Thoracic aorta (tissue), 1 donor: ENCODE measurements around a stretch of chr12.

- RAMPAGE, long total RNA: no peak
Observed at GRCh38 chr12:20319389-20319857, 48.9 kb upstream of the PDE3A start.

DNA sequence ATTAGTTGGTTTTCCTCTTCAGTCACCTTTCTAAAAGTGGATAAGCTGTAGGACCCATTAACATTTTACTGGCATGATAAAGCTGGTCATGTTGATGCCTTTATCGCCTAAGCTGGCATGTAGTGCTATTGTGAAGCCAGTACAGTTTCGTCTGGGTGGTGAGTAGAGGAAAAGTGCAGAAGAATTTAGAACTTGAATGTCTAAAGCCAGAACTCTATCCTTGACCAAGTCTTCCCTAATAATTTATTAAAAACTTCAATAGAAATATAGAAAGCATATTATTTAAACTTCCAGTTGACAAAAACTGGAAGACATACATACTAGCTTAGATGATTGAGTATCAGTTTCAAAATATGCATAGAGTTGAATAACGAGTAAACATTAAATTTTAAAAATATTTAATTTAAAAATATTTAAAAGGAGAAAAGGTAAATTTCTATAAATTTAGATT is 27.9 kb downstream of the PDE3A start:
- RAMPAGE, long total RNA: no peak

- RAMPAGE, long total RNA: no peak
Observed at GRCh38 chr12:20413179-20413977, 45.0 kb downstream of the PDE3A start.

DNA sequence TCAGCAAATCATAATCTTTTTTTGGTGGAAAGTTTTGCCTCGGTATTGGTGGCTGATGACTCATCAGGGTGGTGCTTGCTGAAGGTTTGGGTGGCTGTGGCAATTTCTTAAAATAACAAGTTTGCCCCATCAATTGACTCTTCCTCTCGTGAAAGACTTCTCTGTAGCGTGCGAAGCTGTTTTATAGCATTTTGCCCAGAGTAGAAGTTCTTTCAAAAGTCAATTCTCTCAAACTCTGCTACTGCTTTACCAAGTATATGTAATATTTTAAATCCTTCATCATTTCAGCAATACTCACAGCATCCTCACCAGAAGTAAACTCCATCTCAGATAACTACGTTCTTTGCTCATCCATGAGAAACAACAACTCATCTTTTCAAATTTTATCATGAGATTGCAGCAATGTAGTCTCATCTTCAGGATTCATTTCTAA is 19.1 kb downstream of the PYROXD1 start:
- RAMPAGE, long total RNA: no peak

GRCh38 chr12:21566191-21566656 is 38.4 kb downstream of the GYS2 start:
- RAMPAGE, long total RNA: no peak

GRCh38 chr12:21656019-21656471 is 1.6 kb downstream of the LDHB start:
- RAMPAGE, long total RNA: no peak

GRCh38 chr12:21771774-21772390 is 2.6 kb downstream of the KCNJ8 start:
- RAMPAGE, long total RNA: no peak

DNA sequence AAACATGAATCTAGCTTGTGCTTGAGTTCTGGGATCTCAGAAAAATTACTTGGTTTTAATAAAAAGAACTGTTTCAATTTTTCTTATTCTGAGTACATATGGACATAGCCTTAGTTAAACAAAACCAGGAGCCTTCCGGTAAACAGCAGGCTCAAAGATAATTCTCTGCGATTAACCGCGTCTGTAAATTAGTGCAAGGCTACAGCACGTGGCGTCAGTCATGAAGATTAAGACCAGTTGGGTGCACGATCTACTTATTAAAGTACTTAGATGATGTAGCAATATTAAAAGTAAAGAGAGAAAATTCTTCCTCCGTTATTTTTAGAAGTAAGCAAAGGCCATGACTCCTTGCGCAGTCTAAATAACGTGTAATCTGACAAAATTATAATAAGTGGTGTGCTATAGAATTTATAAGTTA is 677 bp downstream of the KCNJ8 start:
- RAMPAGE, long total RNA: no peak

- RAMPAGE, long total RNA: no peak
Observed at GRCh38 chr12:21775354-21776021, 982 bp upstream of the KCNJ8 start.

GRCh38 chr12:22054944-22055653 is 9.1 kb downstream of the CMAS start:
- RAMPAGE, long total RNA: no peak

GRCh38 chr12:22082312-22082715 is 36.3 kb downstream of the CMAS start:
- RAMPAGE, long total RNA: no peak

GRCh38 chr12:22624647-22624896 is 399 bp upstream of the ETNK1 start:
- RAMPAGE, long total RNA: no peak

DNA sequence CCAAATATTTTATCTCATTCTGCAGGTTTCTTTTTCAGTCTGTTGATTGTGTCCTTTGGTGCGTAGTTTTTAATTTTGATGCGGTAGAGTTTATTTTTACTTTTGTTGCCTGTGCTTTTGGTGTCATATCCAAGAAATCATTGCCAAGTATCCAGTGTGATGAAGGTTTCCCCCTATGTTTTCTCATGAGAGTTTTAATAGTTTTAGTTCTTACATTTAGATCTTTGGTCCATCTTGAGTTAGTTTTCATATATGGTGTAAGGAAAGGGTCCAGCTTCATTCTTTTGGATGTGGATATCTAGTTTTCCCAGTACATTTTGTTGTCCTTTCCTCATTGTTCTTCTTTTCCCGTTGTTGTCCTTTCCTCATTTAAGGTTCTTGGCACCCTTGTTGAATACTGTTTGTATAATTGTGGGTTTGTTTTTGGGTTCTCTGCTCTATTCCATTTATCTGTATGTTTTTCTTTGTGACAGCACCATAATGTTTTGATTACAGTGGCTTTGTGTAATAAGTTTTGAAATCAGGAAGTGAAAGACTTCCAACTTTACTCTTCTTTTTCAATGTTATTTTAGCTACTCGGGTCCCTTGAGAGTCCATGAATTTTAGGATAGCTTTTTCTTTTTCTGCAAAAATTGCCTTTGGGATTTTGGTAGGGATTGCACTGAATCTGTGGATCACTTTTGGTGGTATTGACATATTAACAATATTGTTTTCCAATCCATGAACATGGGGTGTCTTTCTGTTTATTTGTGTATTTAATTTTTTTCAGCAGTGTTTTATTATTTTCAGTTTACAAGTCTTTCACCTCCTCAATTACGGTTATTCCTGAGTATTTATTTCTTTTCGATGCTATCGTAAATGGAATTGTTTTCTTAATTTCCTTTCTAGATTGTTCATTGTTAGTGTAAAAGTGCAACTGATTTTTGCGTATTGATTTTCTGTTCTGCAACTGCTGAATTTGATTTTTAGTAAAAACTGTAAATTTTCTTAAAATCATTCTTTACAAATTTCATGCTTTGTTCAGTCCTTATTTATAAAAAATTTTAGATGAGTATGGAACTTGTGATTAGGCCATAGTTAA is 28.1 kb downstream of the ETNK1 start:
- RAMPAGE, long total RNA: no peak

- RAMPAGE, long total RNA: no peak
Observed at GRCh38 chr12:22699385-22700163, 74.6 kb downstream of the ETNK1 start.

DNA sequence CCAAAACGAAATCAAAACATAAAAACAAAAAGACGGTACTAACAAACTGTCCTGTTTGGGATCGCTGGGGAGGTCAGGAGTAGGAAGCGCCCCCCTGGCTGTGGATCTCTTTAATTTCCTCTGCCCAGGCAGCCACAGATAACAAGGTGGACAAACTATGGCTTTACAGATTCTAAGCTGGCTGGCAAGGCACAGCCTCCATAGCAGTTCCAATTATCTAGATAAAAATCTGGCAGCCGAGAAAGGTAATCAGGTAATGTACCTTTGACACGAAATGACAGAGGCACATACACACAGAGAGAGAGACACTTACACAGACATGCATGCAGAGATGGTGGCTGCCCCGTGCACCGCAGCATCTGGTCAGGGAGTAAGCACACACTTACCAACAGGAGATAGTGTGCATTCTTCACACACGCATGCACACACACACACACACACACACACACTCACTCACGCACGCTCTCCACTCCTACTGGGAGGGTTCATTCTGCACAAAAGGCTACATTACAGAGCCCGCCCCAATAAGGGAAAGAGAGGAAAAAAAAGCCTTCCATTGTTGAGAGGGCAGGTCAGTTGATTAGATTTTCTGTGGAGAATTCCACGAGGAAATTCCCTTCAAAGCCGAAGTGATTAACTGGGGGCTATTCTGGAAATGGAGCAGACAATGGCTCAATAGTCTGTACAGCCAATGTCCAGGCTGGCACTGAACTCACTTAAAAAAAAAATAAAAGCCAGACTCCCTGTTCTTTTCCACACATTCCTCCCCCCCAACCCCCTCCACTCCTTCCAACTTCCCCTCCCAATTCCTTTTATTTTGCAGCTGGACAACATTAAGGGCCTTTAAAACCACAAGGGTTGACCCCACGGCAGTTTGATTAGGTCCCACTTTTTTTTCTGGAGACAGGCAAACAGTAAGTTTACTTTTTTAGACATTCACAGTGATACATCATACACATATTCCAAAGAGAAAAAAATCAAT is 1.4 kb upstream of the SOX5 start:
- RAMPAGE, long total RNA: start-site peak on the minus strand centred at position 422 of the sequence, 150 bp wide, 28 reads

DNA sequence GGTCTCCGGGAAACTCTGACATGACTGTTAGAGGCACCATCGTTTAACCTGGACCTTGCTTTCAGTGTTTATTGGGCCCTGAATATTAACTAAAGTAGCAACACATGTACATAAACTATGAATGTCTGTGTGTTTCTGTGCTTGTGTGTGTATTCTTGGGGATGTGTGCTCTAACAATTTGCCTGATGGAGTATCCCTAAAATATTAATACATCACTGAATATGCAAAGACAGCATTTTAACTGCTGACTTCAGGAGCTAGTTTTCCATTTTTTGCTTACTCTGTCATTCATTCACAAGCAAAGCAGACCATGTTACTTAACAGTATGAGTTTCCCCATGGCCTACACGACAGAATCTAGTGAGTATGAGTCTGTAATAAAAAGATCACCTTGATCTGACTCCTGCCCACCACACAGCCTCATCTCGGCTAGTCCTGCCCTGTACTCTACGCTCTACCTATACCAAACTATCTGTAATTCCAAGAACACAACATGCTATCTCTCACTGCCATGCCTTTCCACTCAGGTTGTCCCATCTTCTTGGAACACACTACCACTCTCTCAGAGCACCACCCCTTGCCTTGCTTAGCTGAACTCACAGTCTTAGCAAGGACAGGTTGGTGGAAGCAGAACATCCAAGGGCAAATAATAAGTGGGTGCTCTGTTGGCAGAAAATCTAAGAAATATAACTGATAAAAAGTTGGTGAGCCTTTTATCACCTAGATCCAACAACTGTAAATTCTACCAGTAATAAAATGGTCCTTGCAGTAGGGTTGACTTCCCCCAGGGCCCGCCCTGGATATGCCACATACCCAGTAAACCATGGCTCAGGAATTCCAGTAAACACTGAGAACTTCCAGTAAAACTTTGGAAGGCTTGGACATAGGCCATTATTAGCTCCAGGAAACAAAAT is 402.6 kb downstream of the BCAT1 start:
- RAMPAGE, long total RNA: no peak

- RAMPAGE, long total RNA: start-site peak on the minus strand at chr12:24561944-24562012, 7 reads; start-site peak on the minus strand at chr12:24562098-24562256, 14 reads
Observed at GRCh38 chr12:24561204-24562270, 387.4 kb downstream of the BCAT1 start.

- RAMPAGE, long total RNA: start-site peak on the minus strand at chr12:24562443-24562459, 112 reads; start-site peak on the minus strand at chr12:24562514-24562597, 21 reads; start-site peak on the minus strand at chr12:24562650-24562714, 66 reads
Observed at GRCh38 chr12:24562271-24563323, 386.3 kb downstream of the BCAT1 start.

DNA sequence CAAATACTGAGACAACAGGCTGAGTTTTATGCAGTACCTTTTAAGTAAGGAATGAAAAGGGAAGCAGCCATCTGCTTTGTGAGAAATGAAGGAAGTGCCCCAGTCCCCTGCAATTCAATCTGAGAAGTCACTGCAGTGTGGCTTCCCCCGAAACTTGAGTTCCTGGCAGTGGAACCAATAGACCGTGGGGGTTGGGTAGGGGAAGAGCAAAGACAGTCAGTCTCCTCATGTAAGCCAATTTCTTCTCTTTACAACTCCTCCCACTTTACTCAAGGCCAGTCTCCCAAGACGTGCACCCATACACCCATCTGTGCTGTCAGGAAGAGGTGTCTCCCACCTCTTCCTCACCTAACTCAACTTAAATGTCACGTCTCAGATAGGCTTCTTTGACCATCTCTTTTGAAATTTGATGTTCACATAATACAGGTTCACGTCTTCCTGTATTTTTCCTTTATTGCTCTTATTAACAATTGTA is 206.5 kb downstream of the BCAT1 start:
- RAMPAGE, long total RNA: no peak

- RAMPAGE, long total RNA: no peak
Observed at GRCh38 chr12:24901836-24902463, 47.0 kb downstream of the BCAT1 start.